ENCODE data around the gene NPIPB2.

DNA sequence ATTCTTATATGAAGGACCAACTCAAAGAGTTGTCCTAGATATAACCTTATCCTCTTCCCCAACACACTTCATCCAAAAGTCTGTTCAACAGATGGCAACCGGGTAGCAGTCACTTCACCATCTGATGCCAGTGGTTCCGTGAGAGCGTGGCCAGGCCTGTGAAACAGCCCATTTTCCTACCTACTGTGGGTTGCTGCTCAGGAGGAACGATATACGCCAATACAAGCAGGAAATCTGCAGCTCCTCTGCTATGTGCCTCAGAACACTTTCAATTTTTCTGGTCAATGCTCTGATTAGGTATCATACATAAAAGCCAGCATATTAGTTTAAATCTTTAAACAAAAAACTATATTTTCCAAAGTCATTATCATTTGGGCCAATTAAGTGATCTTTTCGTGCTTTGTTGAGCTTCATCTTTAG lies 8.3 kb upstream of the TXNDC11 start:
- PRO-cap, result no peak
- RRBS, result no CpG with 5 or more reads among the region's 6 CpGs

DNA sequence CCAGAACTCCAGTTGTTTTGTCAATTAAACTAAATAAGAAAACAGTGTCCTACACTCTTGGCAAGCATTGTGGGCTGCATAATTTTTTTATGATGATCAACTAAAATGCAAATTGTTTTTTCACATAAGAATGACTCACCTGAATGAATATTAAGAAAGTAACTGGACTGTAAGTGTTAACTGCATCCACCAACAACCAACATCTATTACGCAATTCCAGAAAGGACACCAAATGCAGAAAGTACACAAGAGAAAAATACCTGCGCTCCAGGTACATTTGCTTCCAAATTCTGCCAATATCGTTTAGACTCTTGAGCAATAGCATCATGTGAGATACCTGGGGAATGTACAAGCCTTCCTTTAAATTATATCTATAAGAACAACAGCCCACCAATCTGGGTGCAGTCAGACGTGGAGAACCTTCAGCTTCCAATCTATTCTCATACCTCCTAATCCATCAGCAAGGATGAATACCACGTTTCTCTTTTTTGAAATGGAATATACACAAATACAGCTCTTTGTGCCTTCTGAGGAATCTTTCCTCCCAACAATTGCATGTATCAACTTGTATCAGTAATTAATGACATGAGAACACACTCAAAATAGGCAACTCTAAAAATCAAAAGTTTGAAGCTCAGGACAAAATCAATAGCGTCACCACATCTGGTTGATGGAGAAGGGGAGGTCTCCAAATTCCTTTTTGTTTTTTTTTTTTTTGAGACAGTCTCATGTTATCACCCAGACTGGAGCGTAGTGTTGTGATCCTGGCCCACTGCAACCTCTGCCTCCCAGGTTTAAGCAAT lies 20.0 kb upstream of the TXNDC11 start:
- PRO-cap, result no peak
- RRBS, result no CpG with 5 or more reads among the region's 7 CpGs

DNA sequence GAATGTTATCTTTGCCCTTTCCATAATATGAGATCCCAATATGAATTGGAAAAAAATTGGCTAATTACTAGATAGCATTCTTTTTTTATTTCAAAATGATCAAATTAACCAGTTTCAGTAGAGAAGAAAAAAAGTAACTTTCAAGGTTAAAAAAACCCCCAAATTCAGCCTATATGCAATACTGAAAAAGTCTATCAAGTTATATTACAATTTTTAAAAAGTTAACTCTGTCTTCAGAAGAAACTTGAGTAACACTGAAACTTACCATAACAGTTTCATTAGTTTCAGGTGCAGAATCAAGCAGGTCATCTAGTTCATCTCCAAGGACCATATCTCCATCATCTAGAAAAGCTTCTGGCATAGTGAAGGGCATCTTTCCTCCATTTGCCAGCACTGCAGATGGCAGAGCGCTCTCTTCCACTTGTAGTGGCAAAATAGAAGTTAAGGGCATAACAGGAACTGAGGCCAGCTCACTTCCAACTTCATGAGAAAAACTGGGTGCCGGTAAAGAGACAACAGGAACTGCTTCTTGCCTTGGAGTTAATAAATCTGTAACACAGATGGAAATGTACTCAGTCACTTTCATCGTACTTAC lies 23.0 kb downstream of the ZC3H7A start:
- PRO-cap, result no peak
- RRBS, result no CpG with 5 or more reads among the region's 3 CpGs

DNA sequence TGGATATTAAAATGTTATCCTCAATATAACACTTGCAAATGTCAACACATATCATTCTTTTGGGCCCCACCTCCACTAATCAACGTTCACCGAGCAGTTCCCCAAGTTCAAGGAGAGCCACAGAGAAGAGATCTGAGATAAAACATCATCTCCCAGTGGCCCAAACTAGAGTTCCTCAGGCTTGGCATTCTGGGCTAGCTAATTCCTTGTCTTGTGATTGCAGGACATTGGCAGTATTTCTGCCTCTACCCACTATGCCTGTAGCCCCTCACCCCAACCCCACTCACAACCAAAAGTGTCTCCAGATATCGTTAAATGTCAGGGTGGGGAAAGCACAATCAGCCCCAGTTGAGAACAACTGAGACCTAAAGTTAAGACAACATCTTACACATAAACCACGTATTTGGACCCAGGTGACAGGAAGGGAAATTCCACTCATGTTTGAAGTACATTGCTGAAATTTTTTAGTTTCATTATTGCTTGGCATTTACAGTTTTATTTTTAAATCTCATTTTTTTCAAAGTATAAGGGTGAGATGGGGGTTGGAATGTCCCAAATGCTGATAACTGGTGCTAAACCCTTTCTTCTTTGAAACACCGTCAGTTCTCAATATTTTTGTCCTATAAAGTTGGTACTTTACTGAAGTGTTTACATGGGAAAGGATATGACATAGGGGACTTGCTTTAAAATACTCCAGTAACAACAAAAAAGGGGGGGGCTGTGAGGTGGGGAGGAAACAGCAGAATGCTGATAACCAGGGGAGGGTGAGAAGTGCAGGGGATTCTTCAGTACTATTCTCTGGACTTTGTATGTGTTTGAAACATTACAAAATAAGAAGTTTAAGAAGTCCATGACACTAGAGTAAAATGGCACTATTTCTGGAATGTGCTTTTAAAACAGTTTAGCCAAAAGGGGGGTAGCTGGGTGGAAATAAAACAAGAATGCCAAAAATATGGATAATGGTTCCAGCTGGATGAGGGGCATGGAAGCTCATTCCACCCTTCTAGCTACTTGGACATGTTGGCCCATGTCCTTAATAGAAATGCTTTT lies 13.5 kb downstream of the ZC3H7A start:
- PRO-cap, result bidirectional peak, plus-strand start at position 408 of the sequence, minus-strand start at position 367 of the sequence
- RRBS, result no CpG with 5 or more reads among the region's 5 CpGs

- PRO-cap, result no peak
- RRBS, result no CpG with 5 or more reads among the region's 8 CpGs
These were observed 2.5 kb downstream of the GSPT1 start for GRCh38 chr16:11913134-11913741.

DNA sequence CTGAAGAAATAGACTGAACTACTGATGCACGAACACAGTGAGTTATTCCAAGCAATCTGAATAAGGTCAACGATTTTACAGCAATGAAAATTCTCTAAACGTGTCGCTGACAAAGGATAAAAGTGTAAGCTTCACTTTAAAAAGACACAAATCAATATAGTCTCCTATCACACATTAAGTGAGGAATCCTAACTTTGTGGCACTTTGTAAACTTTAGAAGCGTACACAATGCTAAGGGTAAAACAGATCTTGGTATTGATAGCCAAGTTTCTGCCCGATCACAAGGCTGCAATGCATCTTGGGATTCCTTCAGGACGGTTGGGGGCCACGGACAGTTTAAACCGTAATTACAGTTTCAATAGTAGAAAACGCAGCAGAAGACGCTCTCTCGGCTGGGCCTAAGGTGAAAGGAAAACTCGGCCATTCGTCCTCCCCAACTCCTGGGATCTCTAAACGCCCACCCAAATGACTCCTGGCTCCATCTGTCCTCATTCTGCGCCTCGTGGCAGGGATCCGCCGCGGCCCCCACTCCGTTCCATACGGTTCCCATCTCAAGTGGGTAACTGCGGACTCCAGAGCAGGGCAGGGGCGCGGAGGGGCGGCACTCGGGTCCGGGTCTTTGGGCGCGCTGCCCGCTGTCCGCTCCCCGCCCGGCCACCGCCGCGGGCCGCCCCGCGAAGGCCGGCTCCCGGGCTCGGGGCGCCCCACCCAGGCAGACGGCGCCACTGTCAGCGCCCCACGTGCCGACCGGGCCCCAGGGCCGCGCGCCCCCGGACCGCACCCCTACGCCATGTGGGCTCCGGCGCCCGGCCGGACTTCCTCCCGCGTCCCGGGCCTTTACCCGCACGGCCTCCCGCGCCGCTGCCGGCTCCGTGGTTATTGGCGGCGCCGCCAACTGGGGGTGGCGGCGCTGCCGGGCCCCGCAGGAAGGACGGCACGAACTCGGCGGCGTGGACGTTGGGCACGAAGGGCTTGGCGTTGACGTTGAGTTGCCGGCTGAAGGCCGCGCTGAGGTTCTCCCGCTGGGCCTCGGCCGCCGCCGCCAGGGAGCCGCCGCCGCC lies 898 bp downstream of the GSPT1 start:
- PRO-cap, result bidirectional peak, plus-strand start at position 491 of the sequence, minus-strand start at position 467 of the sequence; bidirectional peak, plus-strand start at position 780 of the sequence, minus-strand start at position 680 of the sequence
- RRBS, result 1% methylated on average over 41 of the region's 97 CpGs

GRCh38 chr16:11941933-11942482 lies at the start of gene NPIPB2:
TSS of gene NPIPB2 (minus strand) at chr16:11942045.
- PRO-cap, result no peak
- RRBS, result no CpG with 5 or more reads among the region's 4 CpGs

DNA sequence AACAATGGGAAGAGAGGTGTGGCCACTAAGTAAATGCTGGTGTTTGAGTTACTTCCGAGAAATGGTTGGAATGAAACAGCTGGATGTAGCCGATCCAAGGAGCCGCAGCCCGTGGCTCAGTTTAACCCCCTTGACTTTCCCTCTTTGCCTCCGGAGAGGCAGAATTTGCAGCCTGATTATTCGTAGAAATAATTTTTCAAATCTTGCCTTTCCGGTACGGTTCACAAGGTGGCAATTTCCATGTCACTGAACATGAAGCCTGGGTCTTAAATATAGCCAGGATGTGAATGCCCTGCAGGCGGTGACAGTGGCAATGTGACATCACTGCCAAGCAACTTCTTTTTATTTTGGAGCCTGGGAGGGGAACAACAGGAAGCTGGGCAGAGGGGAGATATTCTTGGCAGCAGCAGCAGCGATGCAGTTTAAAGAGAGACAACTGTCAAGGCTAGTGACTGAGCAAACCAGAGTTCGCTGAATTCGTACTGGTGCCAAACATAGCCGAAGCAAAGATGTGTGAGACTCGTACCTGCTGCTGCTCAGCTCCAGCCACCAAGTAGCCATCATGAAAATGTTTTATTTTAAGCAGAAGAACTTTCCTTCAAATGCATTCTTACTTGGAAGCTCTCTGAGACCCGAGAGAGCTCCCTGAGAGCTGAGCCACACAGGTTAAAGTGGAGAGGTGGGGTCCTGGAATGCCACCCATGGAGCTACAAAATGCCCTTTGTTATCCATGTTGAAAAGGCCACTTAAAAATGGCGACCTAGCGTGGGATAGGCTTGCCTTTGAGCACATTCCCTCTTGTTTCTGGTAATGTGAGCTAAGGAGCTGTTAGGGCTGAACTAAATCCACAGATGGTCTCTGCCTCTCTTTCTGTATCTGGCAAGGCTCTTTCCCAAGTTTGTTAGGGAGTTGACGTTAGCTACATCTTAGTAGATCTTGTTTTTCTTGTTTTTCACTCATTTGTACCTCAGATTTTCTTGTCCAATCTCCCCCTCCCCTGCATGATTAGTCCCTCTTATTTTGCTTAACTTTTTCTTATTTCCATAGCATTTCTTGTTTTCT lies 171.3 kb downstream of the SNX29 start:
- PRO-cap, result no peak
- RRBS, result no CpG with 5 or more reads among the region's 18 CpGs

GRCh38 chr16:12535991-12536241 lies 267.8 kb downstream of the CPPED1 start:
- PRO-cap, result no peak
- RRBS, result no CpG with 5 or more reads among the region's 7 CpGs

- PRO-cap, result no peak
- RRBS, result 70% methylated on average over 5 of the region's 10 CpGs
These were observed 259.5 kb downstream of the CPPED1 start for GRCh38 chr16:12544089-12544605.

DNA sequence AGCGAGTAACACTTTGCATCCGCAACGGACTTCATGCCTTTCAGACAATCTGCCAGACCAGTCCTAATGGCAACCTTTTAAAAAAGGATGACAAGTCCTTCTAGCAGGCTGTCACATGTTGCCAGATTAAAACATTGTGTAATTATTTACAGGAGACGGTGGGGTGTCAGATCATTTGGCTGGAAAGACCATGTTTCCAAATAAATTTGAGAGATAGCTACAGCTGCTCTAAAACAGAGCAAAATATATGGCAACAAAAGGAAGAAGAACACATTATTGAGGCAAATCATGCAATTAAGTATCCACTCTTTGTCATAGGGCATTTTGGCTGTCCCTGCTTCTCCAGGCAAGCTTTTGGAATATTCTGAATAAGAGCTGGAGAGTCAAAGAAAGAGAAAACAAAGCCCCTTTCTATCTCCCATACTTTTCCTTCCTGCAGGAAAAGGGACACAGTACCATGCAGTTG lies 46.0 kb downstream of the CPPED1 start:
- PRO-cap, result no peak
- RRBS, result no CpG with 5 or more reads among the region's 4 CpGs

GRCh38 chr16:13937434-13937787 lies 17.5 kb downstream of the ERCC4 start:
- PRO-cap, result no peak
- RRBS, result no CpG with 5 or more reads among the region's 4 CpGs

DNA sequence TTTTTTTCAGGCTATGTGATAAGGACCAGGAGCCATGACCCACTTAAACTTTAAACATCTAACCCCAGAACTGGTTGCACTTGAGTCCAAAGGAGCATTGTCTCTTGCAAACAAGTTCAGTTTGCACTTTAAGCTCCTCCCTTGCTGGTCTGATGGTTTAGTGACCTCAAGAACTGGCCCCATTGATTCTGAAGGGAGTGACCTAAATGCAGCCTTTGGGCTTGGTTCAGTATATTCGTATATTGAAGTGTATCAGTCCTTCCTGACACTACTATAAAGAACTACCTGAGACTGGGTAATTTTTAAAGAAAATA lies 75.3 kb downstream of the ERCC4 start:
- PRO-cap, result no peak
- RRBS, result no CpG with 5 or more reads among the region's 1 CpG

DNA sequence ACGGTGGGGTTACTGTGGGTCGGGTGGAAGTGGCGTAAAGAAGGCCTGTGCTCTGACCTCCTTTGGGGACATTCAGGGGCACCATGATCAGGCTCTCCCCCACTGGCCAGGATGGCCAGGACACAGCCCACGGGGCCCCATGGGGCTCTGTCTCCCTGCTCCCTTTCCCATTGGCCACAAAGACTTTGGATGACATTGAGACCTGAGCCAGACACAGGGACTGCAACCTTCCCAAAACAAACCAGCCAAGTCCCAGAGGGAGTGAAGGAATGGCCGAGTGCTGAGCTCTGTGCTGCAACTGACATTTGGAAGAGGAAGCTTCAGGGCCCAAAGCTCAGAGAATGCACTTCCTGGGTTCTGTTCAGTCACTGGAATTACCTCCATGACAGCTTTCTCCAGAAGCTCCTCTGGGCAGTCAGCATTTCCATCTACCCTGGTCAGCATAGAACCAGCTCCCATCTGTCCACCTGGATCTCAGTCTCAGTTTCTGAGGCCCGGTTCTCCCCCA lies 66.6 kb upstream of the MRTFB start:
- PRO-cap, result no peak
- RRBS, result no CpG with 5 or more reads among the region's 6 CpGs

DNA sequence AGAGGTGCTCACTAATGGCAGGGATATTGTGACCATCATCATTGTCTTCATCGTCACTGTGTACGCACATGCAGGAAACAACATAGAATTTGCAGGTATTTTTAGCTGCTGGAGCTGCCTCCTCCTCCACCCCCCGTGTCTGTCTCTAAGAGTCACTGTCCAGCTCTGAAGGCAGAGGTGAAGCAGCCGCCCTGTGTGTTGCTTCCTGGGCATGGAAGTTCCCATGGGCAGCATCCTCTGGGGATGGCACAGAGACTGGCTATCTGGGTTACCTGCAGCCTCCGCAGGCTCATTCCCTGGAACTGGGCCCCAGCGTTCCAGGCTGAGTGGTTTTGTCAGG lies 41.6 kb upstream of the MRTFB start:
- PRO-cap, result no peak
- RRBS, result no CpG with 5 or more reads among the region's 6 CpGs

GRCh38 chr16:14056932-14057594 lies 14.1 kb upstream of the MRTFB start:
- PRO-cap, result no peak
- RRBS, result no CpG with 5 or more reads among the region's 5 CpGs

DNA sequence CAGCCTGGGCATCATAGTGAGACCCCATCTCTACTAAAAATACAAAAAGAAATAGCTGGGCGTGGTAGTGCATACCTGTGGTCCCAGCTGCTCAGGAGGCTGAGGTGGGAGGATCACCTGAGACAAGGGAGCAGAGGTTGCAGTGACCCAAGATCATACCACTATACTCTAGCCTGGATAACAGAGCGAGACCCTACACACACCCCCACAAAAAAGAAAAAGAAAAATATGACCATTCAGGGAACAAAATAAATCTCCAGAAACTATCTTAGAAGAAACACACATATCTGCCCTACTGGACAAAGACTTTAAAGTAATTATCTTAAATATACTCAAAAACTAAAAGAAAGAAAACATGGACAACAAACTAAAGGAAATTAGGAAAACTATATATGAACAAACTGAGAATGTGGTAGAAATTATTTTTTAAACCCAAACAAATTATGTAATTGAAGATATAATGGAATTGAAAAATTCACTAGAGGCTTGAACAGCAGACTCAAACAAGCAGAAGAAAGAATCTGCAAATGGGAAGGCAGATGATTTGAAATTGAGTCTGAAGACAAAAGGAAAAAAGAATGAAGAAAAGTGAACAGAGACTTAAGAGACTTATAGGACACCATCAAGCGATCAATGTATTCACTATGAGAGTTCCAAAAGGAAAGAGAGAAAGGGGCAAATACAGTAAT lies 152.1 kb downstream of the MRTFB start:
- PRO-cap, result no peak
- RRBS, result no CpG with 5 or more reads among the region's 3 CpGs

DNA sequence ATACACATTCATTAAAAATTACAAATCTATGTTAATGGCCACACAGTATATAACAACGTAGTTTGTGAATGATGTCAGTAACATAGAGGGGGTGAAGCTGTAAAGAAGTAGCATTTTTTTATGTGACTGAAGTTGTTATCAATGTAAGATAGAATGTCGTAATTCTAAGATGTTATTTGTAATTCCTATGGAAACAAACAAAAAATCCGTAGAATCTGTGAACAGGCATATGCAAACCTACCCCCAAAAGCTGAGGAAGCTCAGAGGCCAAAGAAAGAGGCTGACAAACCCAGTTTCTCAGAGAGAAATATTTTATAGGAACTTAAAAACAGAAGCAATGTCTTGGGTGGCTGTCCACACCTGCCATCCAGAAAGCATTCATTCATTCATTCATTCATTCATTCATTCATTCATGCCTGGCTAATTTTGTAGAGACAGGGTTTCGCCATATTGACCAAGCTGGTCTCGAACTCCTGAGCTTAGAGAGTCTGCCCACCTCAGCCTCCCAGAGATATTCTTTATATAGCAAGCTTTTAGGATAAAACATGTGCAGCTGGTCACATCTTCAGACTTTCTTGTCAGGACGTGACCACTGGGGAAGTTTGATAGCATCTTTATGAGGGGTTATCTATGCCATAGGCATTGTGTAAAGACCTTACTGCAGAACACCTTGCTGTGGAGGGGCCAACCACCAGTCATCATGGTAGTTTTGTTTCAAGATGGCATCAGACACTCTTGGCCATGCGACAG lies 154.3 kb downstream of the MRTFB start:
- PRO-cap, result no peak
- RRBS, result no CpG with 5 or more reads among the region's 7 CpGs

GRCh38 chr16:14237025-14237821 lies 166.1 kb downstream of the MRTFB start:
- PRO-cap, result no peak
- RRBS, result no CpG with 5 or more reads among the region's 11 CpGs

- PRO-cap, result no peak
- RRBS, result no CpG with 5 or more reads among the region's 22 CpGs
These were observed 175.8 kb downstream of the MRTFB start for GRCh38 chr16:14246591-14247604.

All from MCF 10A (cell line).